Measurements from ENCODE around the genes EI24 and ACRV1.

DNA sequence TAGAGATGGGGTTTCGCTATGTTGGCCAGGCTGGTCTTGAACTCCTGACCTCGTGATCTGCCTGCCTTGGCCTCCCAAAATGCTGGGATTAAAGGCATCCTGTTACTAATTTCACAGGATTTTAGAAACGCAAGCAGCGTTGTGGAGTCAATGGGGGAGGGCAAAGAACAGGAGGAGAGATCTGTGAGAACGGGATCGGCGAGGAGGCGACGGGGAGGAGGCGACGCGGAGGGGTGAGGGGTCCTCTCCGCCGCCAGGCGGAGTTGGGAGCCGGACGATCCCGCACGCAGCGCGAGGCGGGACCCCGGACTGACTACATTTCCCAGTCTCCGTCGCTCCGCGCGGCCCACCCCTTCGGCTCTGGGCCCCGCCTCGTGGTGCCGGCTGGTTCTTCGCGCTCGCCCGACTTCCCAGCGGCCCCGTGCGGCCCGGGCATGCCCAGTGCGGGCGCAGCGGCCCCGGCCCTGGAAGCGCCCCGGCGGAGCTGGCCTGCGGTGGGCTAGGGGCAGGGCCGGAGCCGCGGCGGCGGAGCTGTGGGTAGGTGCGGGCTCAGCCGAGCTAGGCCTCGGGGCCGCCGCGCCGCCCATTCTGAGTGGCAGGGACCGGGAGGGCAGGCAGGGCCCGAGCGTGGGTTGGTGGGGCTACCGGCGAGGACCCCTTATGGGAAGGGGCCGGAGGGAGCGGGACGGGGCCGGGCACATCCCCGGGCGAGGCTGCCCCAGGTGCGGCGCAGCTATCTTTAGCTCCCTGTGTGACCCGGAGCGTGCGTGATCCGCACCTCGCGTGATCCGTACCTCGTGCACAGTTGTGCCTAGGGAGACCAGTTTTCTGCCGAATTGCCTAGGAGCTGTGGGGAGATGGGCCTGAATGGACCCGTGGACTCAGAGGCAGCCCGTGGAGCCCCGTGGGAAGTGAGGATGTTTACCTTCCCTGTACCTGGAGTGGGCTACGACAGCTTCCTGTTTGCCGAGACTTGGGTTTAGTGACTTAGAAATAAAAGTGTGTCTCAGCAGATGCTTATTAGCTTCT is at the start of gene EI24:
EI24 (plus strand) TSS at position 441 of the 1,029 bp plus-strand sequence.
- RRBS, result 4% methylated on average over 38 of the region's 87 CpGs

- RRBS, result no CpG with 5 or more reads among the region's 1 CpG
Observed at GRCh38 chr11:125680718-125681246, at the start of gene ACRV1. TSS of gene ACRV1 (minus strand) at chr11:125680847.

DNA sequence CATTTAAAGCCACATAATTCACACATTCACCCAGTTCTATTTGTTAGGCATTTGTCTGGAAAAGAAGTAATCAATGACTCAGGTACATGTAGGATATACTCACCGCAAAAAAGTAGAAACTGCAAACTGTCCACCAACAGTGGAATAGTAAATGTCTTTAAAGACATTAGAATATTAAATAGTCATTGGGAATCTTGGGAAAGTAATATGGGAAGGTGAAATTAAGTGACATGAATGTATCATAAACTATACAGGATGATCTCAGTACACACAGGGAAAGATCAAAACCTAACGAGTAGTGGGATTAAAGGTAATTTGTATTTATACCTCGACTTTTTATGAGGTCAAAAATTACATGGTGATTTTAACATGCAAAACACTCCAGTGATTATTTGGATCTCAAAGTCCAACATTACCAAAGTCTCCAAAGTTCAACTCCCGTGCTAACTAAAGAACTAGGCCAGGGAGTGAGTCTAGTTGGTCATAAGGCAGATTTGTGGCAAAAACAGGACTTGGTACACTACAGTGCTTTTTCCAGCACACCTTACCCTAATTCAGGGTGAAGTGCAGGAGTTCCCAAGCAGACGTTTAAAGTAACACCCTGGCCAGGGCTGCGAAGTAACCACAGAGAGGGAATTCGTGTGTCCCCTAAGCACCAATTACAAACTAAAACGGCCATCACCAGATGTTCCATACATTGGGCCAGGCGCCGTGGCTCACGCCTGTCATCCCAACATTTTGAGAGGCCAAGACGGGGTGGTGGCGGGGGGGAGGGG is 1.2 kb downstream of the PUS3 start:
- RRBS, result no CpG with 5 or more reads among the region's 13 CpGs

DNA sequence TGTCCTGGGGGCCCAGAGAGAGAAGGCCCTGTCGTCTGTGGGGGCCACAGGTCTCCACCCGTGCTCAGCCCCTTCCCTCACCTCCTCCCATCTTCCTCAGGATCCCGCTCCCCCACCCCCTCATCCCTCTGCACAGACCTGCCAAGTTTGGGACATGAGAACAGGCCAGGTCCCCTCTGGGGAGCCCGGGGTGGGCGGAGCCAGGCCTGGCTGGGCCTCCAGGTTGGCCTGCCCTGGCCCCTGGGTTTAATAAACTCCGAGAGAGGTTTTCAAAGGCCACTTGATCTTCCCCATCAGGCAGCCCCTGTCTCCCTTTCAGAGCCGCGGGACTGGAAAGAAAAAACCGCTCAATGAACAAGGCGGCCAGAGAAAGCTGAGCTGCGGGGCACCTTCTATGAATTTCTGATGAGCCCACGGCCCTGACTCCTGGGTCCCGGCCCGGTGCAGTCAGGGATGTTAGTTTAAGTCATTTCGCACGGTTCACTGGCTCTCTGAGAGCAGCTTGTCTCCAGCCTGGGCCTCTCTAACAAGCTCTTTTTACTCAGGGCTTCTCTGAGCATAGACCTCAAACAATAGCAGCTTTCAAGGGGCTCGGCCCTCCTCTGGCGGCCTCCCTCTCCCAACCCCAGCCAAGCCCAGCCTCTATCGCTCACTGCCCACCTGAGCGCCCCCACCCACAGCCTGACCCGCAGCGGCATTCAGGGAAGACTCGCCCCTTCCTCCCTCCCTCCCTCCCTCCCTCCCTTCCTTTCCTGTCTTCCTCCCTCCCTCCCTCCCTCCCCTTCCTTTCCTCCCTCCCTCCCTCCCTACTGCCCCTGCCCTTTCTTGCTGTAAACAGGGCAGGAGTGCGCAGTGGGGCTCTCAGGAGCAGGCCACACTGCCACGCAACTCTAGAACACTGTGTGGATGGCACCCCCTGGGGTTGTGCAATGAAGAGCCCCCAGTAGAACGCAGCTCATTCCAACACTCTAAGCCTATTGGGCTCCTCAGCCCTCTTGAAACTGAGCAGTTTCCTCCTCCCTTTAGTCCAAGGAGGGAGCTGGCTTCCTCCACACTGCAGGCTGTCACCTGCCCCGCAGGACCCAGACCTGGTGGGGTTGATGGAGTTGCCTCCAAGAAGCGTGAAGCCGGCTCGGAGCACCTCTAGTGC is 64.6 kb downstream of the RPUSD4 start:
- RRBS, result no CpG with 5 or more reads among the region's 30 CpGs

- RRBS, result no CpG with 5 or more reads among the region's 15 CpGs
Observed at GRCh38 chr11:126172479-126173258, 38.8 kb downstream of the RPUSD4 start.

GRCh38 chr11:126202864-126203700 is 8.4 kb downstream of the RPUSD4 start:
- RRBS, result no CpG with 5 or more reads among the region's 13 CpGs

DNA sequence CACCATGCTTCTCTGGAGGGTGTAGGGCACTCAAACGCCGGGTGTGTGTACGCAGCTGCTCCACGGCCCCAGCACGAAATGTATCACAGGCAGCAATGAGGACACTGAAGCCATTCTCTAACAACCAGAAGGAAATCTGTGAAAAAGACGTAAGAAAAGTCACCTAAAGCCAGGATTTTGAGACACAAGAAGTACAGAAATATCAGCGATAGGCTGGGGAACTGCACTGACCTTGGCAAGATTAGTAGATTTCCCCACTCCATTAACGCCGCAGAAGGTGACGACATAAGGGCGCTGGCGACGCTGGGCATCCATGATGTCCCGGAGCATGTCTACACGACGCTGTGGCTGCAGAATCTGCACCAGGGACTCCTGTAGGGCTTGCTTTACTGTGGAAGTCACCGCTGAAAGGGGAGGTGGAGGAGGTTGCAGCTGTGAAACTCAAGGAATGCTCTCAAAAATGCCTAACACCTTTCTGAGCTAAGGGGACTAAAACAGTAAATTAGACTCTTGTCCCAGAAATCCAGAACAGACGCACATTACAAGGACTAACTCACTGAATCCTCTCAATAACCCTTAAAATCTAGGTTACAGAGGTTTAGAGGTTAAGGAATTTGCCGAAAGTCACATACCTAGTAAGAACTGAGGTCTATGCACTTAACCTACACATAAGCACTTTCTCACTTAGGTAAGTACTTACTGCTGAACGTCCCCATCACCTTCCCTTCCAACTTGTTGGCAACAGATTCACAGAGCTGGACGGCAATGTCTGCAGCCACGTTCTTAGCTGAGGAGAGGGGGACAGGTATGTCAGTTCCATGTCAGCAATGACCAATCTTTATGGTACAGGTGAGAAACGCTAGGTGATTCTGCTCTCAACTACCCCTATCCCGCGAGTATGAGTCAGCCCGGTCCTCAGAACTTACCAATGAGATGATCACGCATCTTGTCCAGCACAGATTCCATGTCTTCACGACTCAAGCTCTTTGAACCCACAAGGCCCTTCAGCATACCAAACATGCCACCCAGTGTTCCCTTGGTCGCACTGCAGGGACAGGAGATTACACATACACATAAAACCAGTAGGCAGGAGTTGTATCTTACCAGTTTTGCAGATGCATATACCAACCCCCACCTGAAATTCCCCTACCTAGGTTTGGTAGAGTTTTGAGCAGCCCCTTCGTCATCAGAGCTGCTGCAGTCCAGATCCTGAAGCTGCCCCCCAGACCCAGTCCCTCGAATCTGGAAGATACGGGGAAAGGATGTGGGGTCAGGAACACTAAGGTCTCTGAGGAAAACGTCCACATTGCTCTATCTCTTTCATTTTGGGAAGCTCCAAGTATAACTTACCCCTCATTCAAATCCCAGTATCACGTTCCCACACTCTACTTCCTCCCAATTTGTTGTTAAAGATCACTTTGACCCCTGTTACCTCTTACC is 3.1 kb downstream of the SRPRA start:
- RRBS, result no CpG with 5 or more reads among the region's 34 CpGs

DNA sequence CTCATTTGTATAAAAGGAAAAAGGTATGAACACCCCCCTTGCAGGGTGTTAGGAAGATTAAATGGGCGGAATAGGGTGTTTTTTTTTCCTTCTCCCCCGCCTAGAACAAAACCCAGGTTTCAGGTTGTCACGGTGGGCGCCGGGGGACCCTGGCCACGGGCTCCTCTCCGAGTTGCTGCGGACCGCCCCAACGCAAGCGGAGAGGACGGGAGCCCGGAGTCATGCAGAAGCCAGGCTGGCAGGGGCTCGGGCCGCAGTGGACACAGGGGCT is 260 bp upstream of the TIRAP start:
- RRBS, result 2% methylated on average over 9 of the region's 15 CpGs

GRCh38 chr11:126284905-126285160 is 1.9 kb downstream of the TIRAP start:
- RRBS, result no CpG with 5 or more reads among the region's 2 CpGs

GRCh38 chr11:126354551-126355019 is 901 bp upstream of the ST3GAL4 start:
- RRBS, result no CpG with 5 or more reads among the region's 6 CpGs

DNA sequence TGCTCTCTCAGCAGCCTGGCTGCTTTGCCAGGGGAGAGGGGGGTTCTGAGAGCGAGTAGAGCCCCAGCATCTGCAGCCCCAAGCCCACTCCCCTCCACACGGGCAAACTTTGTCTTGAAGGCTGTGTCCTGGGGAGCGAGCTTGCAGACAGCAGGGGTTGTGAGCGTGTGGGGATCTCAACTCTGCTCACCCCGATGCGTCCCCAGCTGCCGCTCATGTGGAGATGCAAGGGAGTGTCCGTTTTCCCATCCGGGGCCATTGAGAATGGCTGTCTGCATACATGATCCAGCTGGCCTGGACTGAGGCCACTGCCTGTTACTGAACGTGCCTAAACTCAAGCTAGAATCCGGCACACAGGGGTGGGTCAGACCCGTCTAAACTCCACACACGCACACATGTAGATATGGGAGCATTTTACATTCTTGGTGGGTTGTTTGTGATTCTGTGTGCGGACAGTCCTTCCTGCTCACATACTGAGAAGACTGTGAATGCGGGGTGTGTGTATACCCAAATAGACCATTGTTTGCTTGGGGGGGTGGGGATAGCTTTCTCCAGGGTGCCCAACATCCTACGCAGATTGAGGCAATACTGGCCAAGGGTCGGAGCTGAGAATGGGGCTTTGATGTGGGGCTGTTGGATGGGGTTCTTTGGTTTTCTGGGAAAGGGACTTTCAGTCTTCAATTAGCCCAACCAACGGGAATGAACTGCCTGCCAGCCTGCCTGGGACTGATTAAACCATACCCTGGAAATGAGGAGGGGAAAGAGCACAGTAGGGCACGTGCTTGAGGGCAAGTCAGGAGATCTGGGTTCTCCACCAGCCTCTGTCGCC is 60.3 kb downstream of the ST3GAL4 start:
- RRBS, result 11% methylated on average over 3 of the region's 20 CpGs

DNA sequence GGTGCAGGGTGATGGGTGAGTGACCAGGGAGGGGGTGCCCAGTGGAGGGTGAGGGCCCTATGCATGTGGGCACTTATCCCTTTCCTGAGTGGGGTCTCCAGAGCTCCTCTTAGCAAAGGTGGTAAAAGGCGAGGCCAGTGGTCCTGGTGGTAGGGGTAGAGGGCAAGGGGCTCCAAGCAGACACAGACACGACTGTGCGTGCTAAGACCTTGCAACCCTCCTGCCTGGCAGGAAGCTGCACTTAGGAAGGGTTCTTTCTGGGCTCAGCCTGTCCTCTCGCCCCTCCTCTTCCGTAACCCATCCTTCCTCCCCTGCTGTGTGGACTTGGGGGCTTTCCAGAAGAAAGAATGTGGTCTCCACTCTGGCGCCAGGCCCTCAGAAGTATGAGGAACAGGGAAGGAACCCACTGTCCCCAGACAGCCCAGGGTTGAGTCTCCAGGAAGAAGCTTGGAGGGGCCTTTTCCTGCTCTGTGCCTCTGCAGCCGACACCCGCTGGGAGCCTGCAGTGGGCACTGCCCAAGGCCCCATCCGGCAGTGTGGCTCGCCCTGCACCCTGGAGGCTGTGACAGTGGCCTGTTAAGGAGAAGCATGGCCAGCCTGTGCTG is 112.5 kb downstream of the ST3GAL4 start:
- RRBS, result no CpG with 5 or more reads among the region's 10 CpGs

DNA sequence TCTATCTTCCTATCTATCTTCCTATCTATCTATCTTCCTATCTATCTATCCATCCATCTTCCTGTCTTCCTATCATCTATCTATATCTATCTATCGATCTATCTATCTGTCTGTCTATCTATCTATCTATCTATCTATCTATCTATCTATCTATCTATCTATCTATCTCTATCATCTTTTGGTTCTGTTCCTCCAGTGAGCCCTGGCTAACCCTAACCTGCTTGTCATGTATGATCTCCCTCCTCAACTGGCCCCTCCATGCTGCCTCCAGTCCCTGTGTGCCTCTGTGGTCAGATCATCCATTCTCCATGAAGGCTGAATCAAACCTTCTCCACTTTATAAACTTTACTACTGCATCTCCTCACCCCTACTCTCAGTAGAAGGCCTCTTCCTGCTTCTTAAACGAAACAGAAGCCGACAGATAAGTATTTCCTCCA is 78.5 kb downstream of the KIRREL3 start:
- RRBS, result no CpG with 5 or more reads among the region's 3 CpGs

- RRBS, result 16% methylated on average over 3 of the region's 11 CpGs
Observed at GRCh38 chr11:127105851-127106839, 105.6 kb upstream of the KIRREL3 start.

GRCh38 chr11:127758099-127758450 is 757.5 kb upstream of the KIRREL3 start:
- RRBS, result no CpG with 5 or more reads among the region's 2 CpGs

GRCh38 chr11:128334151-128335130 is 252.9 kb downstream of the ETS1 start:
- RRBS, result no CpG with 5 or more reads among the region's 14 CpGs

DNA sequence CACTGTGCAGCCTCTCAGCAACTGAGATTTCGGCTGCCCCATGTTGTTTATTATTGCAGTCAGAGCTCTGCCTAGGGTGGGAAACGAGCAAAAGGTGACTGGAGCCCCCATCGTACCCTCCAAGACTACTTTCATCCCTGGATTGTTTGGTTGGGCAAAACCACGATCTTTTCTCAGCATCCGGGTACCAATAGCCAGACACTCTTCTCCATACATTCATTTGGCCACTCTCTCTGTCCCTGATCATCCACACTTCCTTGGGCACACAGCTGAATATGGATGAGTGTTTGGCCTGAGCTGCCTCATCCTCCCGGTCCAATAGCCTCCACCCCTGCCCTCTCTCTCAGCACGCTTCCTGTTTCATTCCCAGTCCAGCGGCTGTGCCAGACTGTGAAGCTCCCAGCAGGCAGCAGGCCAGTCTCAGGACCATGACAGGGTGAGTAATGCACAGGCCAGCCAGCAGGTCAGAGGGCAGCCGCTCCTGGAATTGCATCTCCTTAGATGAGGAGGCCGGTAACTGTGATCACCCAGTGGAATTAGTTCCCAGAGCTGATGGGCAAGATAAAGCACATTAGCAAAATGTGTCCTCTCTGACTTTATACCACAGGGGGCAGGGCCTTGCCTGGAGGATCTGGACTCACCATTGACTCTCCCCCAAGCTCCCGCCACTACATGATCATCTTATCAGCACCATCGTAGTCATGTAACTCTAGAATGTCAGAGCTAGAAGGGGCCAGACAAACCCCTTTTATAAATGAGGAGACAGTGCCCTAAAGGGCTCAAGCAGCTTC is 251.2 kb downstream of the ETS1 start:
- RRBS, result no CpG with 5 or more reads among the region's 12 CpGs

DNA sequence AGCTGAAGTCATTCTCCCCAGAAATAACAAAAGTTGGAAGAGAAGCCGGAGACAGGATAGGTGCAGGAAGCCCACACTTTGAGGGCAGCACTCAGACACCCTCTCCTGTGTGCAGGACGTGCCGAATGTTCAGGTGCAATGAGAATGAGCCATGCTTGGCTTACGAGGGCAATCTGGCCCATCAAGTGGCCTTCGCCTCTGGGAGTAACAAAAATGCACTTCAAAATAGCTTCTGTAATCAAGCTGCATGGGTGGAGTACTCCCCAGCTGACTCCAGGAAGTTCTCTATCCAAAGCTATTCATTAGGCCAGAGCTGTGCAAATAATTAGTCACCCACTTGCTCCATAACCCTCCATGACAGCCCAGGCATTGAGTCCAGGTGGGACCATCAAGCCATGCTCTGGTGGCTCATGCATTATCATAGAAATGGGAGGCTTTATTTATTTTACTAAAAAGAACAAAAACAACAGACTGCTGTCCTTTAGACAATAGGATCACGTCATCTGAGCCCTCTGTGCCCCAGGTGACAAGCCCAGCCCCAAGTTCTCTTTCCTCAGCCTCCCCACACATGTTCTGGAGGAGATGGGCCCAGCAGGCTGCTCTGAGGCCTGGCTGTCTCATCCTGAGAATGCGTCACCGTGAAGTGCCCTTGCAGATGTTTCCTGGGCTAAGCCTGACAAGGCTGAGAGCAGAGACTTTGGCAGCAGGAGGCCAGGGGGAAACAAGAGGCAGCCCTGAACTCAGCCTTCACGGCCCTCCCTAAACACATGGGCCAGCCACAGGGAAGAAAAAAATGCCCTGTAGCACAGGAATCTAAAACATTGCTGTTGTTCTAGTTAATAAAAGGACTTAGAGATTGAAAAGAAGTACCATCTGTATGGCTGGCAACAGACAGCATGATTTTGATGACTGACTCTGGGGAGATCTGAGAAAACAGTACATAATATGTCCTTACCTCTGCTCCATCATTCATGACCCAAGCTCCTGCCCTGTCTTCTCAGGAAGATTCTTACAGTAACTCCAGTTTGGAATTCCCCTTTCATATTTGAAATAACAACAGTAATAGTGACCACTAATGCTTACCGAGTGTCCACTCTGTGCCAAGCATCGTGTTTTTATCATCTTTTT is 244.6 kb downstream of the ETS1 start:
- RRBS, result no CpG with 5 or more reads among the region's 11 CpGs

GRCh38 chr11:128462765-128463888 is 124.2 kb downstream of the ETS1 start:
- RRBS, result no CpG with 5 or more reads among the region's 14 CpGs

GRCh38 chr11:128482417-128483256 is 104.7 kb downstream of the ETS1 start:
- RRBS, result no CpG with 5 or more reads among the region's 11 CpGs

Data from epidermal melanocyte (primary cell).